ENCODE measurements around the gene NDUFC1.

- PRO-cap, result no peak
These were observed 44.7 kb downstream of the NOCT start for GRCh38 chr4:139060100-139060858.

- PRO-cap, result no peak
These were observed 52.0 kb downstream of the ELF2 start for GRCh38 chr4:139124804-139125589.

DNA sequence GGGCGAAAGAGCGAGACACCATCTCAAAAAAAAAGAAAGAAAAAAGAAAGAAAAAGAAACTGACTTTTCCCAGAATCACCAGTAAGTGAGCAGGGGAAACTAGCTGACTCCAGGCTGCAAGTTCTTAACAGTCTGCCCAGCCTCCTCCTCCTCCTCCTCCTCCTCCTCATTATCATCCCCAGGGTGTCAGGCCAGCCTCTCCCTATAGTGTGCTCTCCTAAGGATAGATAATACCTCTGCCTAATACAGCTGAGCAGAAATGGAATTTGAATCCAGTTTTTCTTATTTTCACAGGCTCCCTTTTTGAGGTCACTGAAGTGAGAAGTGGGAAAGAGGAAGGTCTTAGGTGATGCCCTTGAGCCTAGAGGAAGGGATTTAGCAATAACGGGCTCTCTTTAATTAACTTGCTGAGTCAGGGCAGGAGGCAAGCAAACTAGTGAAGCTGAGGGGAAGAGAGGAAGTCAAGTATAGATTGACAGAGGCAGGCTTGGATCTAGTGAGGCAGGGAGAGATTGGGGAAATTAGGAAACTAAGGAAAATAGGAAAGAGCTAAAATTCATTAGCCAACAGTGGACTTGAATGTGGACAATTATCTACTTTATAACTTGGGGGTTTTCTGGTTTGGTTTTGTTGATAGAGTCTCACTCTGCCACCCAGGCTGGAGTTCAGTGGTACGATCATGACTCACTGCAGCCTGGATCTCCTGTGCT lies 12.0 kb upstream of the ELF2 start:
- PRO-cap, result no peak

GRCh38 chr4:139301838-139302959 lies at the start of gene NDUFC1:
Gene NDUFC1, minus strand, starts transcription at chr4:139302477.
- PRO-cap, result bidirectional peak, plus-strand start at chr4:139302616, minus-strand start at chr4:139301916

- PRO-cap, result no peak
These were observed 5.0 kb downstream of the RAB33B start for GRCh38 chr4:139459011-139459321.

- PRO-cap, result no peak
These were observed 23.1 kb downstream of the SETD7 start for GRCh38 chr4:139532872-139533426.

DNA sequence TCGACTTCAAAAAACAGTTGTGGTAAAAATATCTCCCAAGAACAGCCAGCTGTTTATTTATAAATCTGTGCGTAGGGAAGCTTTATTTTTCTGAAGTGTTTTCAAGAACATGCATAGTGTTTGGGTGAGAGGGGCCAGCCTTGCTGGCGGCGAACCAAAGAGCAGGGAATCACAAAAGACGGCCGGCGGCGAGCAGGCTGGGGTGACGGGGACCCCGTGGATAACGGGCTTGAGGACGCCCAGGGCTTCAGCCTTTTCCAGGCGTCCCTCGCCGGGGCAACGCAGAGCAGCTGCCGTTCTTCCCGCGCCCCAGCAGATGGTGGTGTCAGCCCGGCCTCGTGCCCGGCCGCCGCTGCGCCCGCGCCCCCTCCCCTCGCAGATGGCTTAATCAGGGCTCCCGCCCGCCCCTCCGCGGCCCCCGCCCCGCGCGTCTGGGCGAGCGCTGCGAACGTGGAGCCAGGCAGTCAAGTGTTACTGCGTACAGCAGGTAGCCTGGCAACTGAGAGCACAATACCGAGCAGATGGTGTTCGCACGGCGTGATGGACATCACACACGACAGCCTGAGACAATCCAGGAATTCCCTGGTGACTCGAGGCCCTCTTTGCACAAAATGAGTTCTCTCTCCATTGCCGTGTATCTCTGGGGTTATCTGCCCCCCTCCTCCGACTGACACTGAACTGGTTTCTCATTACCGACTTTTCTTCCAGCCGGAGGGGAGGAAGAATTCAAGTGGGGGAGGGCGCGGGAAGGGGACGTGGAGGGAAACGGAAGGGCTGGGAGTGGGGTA lies 69.2 kb downstream of the MGST2 start:
- PRO-cap, result no peak

GRCh38 chr4:139934078-139934786 lies 219.8 kb downstream of the MAML3 start:
- PRO-cap, result no peak

DNA sequence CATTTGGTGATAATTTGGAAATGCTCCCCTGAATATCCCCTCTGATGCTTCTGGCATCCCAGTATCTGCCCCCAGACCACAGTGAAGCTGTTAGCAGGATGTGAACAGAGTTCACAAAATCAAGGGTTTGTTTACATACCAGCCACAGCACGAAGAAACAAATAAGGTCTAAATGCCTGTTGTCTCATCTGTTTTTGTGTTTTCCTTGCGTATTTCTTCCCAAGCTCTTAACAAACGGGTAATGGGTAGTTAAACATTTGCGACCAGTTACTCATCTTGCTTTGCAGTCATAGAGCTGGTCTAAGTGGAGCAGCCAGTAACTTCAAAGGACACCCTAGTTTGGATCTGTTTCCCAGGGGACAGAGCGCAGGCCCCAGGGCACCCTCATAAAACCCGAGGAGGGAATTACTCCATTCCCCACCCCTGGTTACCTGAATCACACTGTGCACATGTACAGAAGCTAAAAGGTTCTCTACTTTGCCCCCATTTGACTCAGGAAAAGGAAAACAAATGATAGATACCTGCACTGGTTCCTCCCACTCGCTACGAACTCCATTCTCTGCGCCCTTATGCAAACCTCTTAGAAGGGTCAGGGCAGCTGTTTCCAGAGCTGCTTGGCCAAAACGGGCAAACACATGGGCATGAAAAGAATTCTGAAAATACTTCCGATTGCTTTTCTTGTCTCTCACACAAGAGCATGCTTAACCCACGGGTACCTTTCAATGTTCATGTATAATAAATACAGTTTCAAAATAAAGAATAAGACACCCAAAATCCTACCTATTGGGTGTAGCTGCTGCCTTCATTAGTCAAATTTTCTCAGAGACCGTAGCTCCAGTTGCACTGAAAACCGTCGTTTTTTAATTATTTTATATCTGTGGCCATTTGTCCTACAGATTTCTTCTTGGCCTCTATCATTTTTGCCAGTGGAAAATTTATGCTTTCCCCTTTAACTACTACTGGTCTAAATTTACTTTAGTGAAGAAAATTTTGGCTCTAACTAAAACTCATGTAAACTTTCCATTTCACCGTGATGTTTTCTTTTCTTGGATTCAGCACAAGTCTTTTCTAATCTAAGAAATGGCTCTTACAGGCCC lies 68.6 kb downstream of the MAML3 start:
- PRO-cap, result no peak

DNA sequence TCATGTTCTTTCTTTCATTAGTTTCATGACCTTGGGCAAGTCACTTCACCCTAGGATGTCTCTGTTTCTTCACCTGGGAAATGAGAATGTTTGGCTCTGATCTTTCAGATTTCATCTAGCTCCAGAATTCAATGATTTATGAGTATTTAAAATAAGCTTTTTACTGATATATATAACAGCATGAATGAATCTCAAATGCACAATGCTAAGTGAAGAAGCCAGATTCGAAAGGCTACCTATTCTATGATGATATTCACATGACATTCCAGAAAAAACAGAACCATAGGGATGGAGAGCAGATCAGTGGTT lies 64.6 kb downstream of the MAML3 start:
- PRO-cap, result no peak

- PRO-cap, result no peak
These were observed 57.5 kb downstream of the MAML3 start for GRCh38 chr4:140096511-140096825.

GRCh38 chr4:140188961-140189366 lies 35.0 kb upstream of the MAML3 start:
- PRO-cap, result no peak

DNA sequence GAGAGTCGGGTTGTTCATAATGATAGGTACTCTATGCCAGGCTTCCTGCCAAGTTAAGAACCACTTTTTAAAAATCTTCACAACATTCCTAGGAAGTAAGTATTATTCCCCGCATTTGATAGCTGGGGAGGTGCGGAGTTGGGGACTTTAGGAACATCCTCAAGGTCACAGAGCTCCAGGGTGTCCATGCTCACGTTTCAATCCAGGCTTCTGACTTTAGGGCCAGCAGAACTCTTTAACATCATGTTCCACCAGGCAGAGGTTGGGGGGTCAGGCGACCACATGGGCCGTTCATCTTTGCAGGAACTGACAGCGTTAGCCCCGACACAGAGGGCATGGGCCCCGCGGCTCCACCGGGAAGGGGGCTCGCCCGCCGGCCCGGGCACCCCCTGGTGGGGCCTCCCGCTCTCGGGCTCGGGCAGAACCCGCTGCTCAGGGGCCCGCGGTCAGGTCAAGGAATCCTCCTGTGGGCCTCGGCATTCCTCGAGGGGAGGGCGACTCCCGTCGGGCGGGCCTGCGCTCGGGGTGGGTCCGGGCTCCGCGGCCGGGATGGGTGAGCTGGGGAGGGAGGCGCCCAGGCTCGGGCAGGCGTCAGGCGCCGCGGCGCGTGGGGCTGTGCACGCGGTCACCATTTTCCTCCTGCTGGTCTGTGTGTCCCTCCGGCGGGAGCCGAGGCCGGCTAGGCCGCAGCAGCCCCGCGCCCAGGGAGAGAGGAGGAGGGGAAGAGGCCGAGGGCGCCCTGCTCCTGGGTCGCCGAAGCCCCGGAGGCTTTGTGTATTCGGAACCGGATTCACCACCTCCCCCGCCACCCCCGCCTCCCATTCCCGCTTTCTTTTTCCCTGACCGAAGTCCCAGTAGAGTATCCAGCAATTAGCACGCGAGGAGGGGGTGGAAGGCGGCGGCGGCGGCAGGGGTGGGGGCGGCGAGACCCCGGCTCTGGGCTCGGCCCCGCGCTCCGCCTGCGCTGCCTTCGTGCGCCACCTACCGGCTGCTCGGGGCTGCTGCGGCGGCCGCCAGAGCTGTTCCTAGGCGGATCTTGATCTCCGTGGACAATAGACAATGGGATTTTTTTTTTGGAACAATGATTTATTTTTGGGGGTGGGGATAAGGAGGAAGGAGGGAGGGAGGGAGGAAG lies 98.8 kb upstream of the MAML3 start:
- PRO-cap, result bidirectional peak, plus-strand start at position 577 of the sequence, minus-strand start at position 466 of the sequence

GRCh38 chr4:140286229-140287016 lies 87.0 kb upstream of the SCOC start:
- PRO-cap, result no peak

DNA sequence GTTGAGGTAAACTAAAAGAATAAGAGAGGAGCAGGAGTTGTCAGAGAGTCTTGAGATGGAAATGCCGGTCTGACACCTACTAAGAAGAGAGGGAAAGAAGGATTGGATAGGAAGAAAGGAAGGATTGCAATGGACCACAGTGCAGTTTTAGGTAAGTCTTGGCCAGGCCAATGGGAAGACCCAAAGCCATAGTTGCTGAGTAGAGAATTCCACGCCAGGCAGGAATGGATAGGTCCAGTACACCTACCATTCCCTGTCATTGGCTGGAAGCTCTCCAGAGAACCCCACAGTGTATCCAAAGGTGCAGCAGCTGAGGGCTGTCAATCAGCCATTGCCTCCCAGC lies 80.1 kb upstream of the SCOC start:
- PRO-cap, result no peak

- PRO-cap, result no peak
These were observed 73.1 kb upstream of the UCP1 start for GRCh38 chr4:140641600-140642461.

DNA sequence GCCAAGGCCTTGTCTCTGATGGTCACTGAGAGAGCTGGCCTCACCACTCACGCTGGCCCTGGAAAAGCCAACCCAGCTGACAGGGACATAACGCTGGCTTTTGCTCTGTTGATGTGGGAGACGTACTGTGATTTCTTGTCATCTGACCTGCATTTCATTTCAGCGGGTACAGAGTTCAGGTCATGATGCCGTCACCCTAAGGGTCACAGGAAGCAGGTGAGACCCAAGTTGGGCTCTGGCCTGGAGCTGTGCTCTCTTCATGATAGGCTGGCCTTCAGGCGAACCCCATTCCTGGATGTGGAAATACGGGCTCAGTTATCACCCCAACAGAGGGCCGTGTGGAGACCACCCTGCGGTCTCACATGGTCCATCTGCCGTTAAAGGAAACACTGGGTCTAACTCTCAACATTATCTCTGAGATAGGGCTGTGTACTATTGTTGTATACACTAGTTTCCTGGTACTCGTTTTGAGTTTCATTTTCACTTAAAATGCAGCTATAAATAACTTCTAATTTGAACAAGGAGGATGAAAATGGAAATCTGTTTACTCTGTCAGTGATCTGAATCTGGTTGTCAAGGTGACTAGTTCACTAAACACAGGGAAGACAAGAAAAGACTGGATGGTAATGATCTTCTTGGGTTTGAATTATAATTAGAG lies 89.2 kb downstream of the TBC1D9 start:
- PRO-cap, result no peak

DNA sequence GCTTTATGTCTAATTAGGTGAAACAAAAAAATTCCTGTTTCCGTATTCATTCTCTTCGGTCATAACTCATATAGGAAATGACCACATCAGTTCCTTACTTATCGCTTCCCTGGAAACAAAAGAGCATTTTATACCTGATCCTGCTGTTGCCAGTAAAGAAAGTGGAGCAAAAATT lies 930 bp downstream of the TBC1D9 start:
- PRO-cap, result unidirectional peak, plus-strand start at position 126 of the sequence

DNA sequence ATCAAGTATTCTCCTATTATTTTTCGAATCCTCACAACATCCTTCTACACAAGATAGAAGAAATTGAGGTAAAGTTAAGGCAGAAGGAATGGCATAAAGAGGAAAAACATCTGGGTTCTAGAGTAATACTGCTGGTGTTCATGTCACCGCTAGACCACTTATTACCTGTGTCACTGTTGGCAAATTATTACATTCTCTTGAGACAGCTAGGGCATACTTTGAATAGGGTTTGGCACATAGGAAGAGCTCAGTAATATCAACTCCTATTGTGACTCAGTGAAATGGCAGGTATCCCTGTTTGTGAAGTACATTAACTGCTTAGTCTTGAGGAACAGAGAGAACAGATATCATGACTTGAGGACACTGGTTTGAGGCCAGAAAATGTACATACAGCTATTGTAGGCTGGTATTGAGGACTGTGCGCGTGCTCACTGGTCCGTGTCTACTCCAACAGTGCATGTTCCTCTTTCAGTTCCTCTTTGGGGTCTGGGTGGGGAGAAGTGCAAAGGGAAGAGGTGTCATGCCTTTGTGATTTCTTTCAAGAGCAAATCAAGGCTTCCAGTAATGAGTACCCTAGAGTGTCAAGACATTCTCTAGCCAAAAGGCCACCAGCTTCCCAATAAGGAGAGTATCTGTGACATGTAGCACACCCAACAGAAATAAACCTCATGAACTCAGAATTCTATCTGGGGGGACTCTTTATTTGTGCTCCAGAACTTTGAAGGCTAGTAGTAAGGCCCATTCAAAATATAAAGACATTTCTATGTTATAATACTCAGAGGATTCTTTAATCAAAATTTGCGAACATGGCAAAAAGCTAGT lies 34.6 kb upstream of the TBC1D9 start:
- PRO-cap, result no peak

GRCh38 chr4:140809632-140810227 lies 53.5 kb upstream of the TBC1D9 start:
- PRO-cap, result no peak